Skeletal muscle tissue (tissue), 7 donors: ENCODE data around the genes HK3, PFN3 and TMED9.

GRCh38 chr5:176899246-176900017 is at the start of gene HK3:
TSS of gene HK3 (minus strand) at chr5:176899346.
- PRO-cap, 3 experiments, result peak in 1 of 3 experiments; most common minus-strand start chr5:176899340 (in 1)
- RAMPAGE, long total RNA, result no peak
- RRBS, 2 experiments, result no CpG with 5 or more reads among the region's 12 CpGs

- PRO-cap, 3 experiments, result no peak in any of the 3 experiments
- RAMPAGE, long total RNA, result no peak
- RRBS, 2 experiments, result no CpG with 5 or more reads among the region's 1 CpG
Observed at GRCh38 chr5:177140091-177140482, 6.5 kb downstream of the NSD1 start.

DNA sequence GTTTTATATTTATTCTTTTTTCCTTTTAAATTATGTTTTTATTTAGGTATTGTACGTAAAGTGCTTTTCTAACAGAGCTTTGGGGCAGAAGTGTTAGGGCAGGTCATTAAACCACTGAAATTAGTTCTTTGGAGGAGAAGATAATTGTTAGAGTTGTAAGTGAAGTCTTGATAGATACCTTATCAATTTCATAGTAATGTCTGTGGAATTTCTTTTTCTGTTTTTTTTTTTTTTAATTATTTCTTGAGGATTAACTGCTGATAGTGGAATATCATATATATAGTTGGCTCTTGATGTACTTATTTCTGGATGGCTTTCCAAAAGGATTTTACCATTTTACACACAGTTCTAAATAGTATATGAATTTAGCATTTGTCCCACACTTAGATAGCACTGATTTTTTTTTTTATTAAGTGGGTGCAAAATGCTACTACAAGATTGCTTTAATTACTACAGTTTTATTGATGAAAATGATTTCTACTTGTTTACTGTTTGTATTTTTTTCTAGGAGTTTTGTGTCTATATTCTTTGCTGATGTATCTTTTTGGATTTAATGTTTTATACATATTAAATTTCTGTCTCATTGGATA is 19.5 kb downstream of the NSD1 start:
- PRO-cap, 3 experiments, result no peak in any of the 3 experiments
- RAMPAGE, long total RNA, result no peak
- RRBS, 2 experiments, result no CpG with 5 or more reads among the region's 1 CpG

- PRO-cap, 3 experiments, result no peak in any of the 3 experiments
- RAMPAGE, long total RNA, result no peak
- RRBS, 2 experiments, result 2 to 3% methylated on average over 10 to 16 of the region's 49 CpGs
Observed at GRCh38 chr5:177302822-177303492, 562 bp downstream of the RAB24 start.

DNA sequence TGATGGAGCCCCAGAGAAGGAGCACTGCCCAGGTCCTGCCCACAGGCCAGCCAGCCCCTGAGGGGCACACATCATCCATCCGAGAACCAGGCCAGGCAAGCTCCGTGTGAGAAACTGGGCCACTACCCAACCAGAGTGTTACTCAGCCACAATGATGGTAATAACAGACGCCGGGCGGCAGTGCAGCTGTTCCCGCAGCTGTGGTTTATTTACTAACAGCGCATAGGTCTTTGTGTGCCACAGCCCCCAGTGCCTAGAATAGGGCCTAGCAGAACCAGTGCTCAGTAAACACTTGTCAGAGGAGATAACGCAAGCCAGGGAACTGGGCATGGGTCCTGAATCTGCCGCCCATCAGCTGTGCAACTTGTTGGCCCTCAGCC is 2.3 kb downstream of the MXD3 start:
- PRO-cap, 3 experiments, result no peak in any of the 3 experiments
- RAMPAGE, long total RNA, result no peak
- RRBS, 2 experiments, result no CpG with 5 or more reads among the region's 9 CpGs

DNA sequence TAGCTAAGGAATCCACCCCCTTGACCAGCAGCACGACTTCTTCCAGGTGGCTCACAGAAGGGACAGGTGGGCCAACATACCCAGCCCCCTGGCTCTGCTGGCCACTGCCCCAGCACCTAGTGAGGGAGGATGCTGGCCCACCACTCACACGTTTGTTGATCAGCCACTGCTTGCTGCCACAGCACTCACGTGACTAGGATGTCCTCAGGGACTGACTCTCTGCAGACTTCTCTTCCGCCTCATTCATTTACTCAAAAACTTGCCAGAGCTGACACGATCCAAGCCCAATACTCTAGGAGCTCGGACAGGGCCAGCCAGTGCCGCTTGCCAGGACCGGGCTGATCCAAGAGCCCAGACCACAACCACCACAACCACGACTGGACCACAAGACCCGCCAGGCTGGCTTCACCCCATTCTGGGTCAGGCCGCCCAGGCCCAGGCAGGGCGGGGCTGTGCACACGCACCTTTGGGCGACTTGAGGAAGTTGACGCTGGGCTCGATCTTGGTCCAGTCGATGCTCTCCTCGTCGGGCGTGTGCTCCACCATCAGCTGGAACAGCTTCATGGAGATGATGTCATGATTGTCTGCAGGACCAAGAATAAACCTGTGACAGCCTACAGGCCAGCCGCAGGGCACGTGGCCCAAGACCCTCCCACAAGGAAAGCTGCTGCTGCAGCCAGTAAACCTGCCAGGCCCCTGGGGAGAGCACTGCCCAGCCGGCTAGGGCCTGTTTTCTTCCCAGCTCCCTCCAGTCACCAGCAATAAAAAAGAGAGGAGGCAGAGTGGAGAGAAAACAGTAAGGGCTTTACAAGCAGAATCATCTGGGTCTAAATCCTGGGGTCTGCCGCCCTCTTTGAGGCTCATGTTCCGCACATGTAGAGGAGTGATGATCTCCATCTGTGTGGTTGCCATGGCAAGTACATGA is 17.4 kb downstream of the LMAN2 start:
- PRO-cap, 3 experiments, result no peak in any of the 3 experiments
- RAMPAGE, long total RNA, result no peak
- RRBS, 2 experiments, result no CpG with 5 or more reads among the region's 25 CpGs

DNA sequence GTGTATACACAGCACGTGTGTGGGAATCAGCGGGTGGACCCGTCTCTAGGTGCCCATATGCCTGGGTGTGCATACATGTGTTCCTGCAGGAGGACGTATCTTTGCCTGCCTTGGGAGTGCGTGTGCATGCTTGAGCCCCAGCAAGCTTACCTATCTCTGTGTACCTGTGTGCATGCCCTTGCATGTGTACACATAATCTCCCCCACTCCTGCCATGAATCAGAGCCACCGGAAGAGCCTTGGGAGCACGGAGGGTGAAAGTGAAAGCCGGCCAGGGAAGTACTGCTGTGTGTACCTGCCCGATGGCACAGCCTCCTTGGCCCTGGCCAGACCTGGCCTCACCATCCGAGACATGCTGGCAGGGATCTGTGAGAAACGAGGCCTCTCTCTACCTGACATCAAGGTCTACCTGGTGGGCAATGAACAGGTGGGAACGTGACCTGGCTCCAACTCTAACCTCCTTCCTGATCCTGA is 10.8 kb downstream of the RGS14 start:
- PRO-cap, 3 experiments, result no peak in any of the 3 experiments
- RAMPAGE, long total RNA, result no peak
- RRBS, 2 experiments, result no CpG with 5 or more reads among the region's 12 CpGs

DNA sequence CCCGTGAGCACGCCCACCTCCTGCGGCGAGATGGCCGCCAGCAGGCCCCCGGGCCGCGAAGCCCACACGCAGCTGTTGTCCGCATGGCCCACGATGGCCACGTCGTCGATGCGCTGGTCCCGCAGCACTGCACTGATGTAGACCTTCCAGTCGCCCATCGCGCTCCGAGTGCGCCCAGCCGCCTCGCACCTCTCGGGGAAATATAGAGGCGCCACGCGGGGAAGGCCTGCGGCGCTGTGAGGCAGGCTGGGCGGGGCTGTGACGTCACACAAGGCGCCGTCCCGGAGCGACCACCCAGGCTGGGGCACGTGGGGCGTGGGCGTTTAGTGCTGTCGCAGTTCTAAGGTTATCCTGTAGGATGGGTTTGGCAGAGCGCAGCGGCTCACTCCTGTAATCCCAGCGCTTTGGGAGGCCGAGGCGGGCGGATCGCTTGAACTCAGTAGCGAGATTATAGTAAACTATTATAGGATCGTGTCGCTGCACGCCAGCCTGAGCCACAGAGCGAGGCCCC is at the start of gene PFN3:
PFN3 (minus strand) TSS at position 243 of the 511 bp plus-strand sequence.
- PRO-cap, 3 experiments, result no peak in any of the 3 experiments
- RAMPAGE, long total RNA, result no peak
- RRBS, 2 experiments, result 4 to 6% methylated on average over 6 of the region's 51 CpGs

GRCh38 chr5:177432663-177433076 is 6.2 kb downstream of the GRK6 start:
- PRO-cap, 3 experiments, result no peak in any of the 3 experiments
- RAMPAGE, long total RNA, result no peak
- RRBS, 2 experiments, result 44 to 50% methylated on average over 1 of the region's 11 CpGs

- PRO-cap, 3 experiments, result no peak in any of the 3 experiments
- RAMPAGE, long total RNA, result no peak
- RRBS, 2 experiments, result no CpG with 5 or more reads among the region's 5 CpGs
Observed at GRCh38 chr5:177452712-177452980, 6.0 kb downstream of the PRR7 start.

DNA sequence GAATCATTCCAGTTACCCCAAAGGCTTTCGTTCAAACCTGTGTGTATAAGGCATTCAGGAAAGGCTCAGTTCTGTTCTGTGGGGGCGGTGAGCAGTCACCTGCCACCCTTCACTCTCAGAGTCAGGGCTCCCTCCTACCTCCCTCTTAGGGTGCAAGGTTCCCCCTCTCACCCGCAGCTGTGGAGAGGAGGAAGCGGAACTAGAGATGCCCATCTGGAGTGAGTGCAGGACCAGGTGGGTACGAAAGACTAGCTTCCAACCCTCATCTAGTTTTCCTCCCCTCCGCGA is 7.1 kb downstream of the PRR7 start:
- PRO-cap, 3 experiments, result no peak in any of the 3 experiments
- RAMPAGE, long total RNA, result no peak
- RRBS, 2 experiments, result no CpG with 5 or more reads among the region's 7 CpGs

GRCh38 chr5:177542701-177543659 is 11.4 kb downstream of the FAM193B start:
- PRO-cap, 3 experiments, result no peak in any of the 3 experiments
- RAMPAGE, long total RNA, result no peak
- RRBS, 2 experiments, result no CpG with 5 or more reads among the region's 6 CpGs

- PRO-cap, 3 experiments, result peak in 3 of 3 experiments; most common plus-strand start chr5:177592203 (in 3); most common minus-strand start chr5:177592546 (in 1)
- RAMPAGE, long total RNA, result no peak
- RRBS, 2 experiments, result 2 to 3% methylated on average over 40 of the region's 77 CpGs
Observed at GRCh38 chr5:177591799-177592824, at the start of gene TMED9. TSS of gene TMED9 (plus strand) at chr5:177592203.

GRCh38 chr5:177689034-177689428 is 89.1 kb downstream of the B4GALT7 start:
- PRO-cap, 3 experiments, result no peak in any of the 3 experiments
- RAMPAGE, long total RNA, result no peak
- RRBS, 2 experiments, result no CpG with 5 or more reads among the region's 7 CpGs

DNA sequence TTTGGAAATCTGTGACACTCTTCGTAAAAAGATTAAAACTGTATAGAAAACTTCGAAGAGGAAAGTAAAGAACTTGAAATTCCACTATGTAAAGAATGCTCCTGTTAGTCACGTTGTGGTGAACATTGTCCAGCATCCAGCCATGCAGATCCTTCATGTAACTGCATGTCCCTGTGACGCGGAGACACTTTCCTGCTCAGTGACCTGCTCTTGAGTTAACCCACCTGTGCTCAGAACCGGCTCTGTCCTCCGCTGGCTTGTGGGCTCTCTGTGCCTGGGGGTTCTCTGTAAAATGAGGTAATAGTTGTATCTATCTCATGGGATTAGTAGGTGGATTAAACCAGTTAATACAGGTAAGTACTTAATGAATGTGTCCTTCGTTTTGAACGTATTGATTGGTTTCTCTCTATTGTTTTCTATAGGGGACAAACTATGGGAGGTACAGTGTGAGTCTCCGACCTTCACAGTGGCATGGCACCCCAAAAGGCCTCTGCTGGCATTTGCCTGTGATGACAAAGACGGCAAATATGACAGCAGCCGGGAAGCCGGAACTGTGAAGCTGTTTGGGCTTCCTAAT is 112.7 kb downstream of the PROP1 start:
- PRO-cap, 3 experiments, result no peak in any of the 3 experiments
- RAMPAGE, long total RNA, result no peak
- RRBS, 2 experiments, result no CpG with 5 or more reads among the region's 13 CpGs

- PRO-cap, 3 experiments, result no peak in any of the 3 experiments
- RAMPAGE, long total RNA, result no peak
Observed at GRCh38 chr5:178108943-178109191, 4.5 kb upstream of the N4BP3 start.

DNA sequence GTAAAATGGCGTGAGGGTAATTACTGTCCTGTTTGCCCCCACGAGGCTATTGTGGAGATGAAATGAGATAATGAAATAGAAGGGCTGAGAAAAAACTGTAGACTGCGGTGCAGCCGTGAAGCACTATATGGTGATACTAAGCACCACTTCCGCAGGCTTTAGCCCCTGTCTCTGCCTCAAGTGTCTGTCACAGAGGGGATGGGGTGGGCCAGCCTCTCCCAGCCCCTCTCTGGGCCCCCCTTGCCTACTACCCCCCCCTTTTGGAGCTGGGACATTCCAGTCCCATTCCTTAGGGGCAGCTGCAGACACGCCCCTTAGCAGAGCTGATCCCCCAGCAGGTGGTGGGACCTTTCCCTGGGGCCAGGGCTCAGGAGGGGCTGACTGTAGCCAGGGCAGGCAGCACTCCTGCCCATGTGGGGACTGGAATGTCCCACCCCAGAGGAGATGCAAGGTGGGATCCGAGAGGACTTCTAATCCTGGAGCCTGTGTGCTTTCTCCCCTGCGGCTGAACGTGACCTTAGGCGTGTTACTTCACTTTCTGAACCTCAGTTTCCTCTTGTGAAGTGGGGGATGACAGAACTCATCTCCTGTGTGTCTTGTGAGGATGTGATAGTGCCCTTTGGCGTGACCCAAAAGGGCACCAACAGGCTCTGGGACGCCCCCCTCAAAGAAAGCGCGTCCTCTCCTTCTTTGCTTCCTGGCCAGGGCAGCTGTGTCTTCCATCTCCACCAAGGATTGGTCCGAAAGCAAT is 1.9 kb downstream of the N4BP3 start:
- PRO-cap, 3 experiments, result no peak in any of the 3 experiments
- RAMPAGE, long total RNA, result no peak
- RRBS, 2 experiments, result no CpG with 5 or more reads among the region's 15 CpGs

DNA sequence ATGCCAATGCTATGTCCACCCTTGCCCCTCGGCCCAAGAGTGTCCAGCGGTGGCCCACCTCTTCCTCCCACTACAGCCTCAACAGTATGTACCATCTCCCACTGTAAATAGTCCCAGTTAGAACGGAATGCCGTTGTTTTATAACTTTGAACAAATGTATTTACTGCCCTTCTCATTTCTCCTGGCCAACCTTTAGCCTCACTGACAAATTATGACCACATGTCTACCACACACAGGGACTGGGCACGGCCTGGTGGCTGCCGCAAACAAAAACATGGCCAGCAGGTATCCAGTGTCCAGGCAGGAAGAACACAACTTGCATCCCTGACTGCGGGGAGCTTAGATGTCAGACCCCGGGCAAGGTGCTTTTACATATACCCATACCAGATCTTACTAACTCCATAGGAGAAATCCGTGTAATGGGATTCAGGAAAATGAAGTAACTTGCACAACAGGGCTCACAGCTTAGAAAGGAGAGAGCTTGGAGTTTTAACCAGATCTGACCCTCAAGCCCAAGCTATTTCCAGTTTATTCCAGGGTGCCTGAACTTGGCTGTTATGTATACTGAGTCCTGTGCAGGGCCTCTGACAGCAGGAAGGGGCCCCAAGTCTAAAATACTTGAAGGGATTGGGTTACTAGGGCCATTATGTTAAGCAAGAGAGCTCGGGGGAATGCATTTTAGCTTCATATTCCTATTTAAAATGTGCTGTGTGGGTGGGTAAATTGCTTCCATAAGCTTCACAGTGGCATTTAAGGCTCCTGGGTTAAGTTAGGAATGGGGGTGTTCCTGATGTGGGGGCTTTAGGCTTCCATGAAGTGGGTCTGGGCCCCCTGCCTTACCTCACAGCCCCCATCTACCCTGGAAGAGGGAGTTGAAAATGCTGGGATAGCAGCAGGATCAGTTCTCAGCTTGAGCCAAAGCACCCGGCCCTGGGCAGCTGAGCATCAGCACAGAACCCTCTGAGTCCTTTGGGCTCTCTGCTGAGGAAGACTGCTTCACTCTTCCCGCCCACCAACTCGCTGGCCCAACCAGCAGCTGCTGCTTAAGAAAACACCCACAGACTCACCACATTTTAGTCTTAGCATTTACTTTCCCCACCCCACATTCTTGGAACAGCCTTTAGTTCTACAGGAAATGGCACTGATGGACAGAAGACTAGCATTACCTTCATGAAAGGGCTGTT is 4.9 kb downstream of the NHP2 start:
- PRO-cap, 3 experiments, result no peak in any of the 3 experiments
- RAMPAGE, long total RNA, result no peak
- RRBS, 2 experiments, result no CpG with 5 or more reads among the region's 13 CpGs

DNA sequence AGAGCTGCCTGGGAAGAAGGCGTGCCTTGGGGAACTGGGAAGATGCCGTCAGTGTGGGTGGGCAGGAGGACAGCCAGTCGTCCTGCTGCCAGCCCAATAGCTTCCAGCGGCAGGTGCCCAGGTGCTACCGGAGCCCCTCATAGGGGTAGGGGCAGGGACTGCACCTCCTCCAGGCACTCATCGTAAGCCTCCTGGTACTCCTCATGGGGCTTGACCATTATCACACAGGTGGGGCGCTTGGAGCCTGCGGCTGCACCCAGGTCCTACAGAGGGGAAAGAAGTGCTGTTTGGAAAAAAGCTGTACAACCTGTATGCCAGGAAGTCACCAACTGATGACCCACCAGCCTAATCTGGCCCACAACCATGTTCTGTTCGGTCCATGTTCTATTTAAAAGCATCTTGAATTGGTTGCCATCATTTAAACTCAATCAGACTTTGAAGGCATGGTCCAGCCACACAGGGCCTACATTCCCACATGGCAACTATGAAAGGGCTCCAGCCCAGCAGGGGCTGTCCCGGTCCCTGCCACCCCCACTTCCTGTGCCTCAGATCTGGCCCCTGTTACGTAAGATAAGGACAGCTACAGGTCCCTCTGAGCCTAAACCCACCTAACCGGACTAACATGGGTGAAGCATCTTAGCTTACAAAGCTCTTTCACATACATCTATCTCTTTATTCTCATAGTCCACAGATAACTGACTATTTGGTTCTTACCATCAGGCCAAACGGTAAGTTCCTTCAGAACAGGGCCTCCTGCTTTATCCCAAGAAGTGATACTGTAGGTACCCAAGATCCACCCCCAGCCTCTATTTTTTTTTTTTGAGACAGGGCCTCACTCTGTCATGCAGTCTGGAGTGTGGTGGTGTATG is 3.9 kb downstream of the NHP2 start:
- PRO-cap, 3 experiments, result no peak in any of the 3 experiments
- RAMPAGE, long total RNA, result no peak
- RRBS, 2 experiments, result 57 to 58% methylated on average over 2 of the region's 13 CpGs

DNA sequence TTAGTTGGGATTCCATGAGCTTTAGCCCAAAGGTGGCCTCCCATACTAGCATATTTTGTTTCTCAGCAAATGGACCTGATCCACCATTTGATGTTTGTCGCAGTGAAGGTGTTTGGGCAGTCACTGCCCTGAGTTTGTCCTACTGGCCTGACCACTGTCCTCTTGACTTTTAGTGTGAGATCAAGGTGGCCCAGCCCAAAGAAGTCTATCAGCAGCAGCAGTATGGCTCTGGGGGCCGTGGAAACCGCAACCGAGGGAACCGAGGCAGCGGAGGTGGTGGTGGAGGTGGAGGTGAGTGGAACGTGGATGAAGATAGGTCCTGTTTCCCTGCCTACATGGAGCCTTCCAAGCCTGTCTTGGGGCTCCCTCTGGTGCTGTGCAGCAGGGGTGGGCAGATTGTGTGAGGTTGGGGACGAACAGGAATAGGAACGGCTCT is 4.8 kb downstream of the HNRNPAB start:
- PRO-cap, 3 experiments, result no peak in any of the 3 experiments
- RAMPAGE, long total RNA, result no peak
- RRBS, 2 experiments, result no CpG with 5 or more reads among the region's 9 CpGs